Choroid plexus epithelial cell (primary cell): Measurements from ENCODE around the genes AQP6, LIMA1, LETMD1 and CSRNP2.

DNA sequence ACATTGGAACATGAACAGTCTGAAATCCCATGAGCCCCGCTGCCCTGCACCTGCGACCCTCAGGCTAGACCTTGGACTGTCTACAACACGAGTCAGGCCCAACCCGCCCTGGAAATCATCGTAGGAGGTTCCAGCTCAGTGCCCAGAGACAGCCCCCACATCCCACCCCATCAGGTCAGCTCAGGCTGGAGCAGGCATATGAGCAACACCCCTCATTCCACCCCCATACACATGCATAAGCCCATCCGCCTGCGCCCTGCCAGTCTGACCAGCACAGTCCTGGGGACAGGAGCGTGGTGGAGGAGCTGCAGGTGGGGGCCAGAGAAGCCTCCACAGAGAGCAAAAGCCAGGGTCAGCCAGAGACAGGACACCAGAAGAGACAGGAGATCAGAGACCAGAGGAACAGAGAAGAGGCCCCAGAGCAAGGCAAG is at the start of gene AQP6:
Gene AQP6, plus strand, starts transcription at position 226 of the 431 bp plus-strand sequence.
- RRBS: no CpG with 5 or more reads among the region's 8 CpGs

DNA sequence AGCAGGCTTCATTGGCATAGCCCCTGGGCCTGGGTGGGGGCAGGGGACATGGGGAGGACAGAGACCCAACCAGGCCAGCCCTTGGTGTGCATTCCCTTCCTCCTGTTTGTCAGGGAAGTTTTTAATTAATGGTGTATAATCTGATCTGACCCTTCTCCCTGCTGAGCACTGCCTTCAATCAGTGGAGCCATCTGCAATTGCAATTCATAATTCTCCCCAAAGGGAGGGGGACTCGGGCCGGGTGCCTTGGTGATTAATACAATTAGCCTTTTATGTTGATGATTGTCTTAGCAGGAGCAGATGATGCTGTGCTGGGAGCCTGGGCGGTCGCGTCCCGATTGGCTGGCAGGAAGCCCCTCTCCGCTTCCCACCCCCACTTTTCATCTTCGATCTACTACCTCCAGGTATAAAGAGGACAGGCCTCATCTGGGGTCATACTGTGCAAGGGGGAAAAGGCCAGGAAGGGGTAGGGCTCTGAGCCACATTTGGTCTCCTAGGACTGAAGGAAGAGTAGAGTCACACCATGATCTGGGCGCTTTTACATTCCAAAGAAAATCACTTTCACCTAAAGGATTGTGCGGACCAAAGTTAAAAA is 6.5 kb downstream of the AQP6 start:
- RRBS: no CpG with 5 or more reads among the region's 10 CpGs

DNA sequence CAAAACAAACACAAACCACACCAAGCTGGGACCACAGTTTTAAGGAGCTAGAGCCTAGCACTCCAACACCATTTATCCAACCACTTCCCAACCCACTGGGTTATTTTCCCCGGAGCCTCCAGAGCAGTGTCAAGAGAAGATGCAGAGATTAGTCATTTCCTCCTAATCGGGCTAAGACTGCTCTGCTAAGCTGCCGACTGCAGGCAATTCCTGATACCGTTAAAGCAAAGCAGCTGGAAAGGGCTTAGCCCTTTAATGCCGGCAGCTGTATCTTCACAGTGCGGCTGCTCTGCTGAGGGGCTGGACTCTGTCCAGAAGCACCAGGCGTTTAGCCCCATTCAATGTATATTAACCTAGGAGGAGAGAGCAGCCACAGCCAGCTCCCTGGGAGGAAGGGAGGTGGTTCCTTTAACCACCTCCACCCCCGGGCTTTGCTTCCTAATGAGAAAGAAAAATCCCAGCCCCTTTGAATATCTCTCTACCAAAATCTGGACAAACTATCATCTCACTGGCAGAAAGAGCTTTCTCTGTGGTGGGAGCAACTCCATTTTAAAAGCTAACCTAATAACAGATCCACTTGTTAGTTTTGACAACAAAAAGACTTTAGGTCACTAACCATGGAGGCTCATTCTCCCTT is 11.2 kb downstream of the AQP6 start:
- RRBS: no CpG with 5 or more reads among the region's 8 CpGs

GRCh38 chr12:50025574-50025935 is 261 bp upstream of the RACGAP1 start:
- RRBS: no CpG with 5 or more reads among the region's 11 CpGs

- RRBS: no CpG with 5 or more reads among the region's 14 CpGs
Observed at GRCh38 chr12:50101764-50103188, 1.5 kb upstream of the GPD1 start.

DNA sequence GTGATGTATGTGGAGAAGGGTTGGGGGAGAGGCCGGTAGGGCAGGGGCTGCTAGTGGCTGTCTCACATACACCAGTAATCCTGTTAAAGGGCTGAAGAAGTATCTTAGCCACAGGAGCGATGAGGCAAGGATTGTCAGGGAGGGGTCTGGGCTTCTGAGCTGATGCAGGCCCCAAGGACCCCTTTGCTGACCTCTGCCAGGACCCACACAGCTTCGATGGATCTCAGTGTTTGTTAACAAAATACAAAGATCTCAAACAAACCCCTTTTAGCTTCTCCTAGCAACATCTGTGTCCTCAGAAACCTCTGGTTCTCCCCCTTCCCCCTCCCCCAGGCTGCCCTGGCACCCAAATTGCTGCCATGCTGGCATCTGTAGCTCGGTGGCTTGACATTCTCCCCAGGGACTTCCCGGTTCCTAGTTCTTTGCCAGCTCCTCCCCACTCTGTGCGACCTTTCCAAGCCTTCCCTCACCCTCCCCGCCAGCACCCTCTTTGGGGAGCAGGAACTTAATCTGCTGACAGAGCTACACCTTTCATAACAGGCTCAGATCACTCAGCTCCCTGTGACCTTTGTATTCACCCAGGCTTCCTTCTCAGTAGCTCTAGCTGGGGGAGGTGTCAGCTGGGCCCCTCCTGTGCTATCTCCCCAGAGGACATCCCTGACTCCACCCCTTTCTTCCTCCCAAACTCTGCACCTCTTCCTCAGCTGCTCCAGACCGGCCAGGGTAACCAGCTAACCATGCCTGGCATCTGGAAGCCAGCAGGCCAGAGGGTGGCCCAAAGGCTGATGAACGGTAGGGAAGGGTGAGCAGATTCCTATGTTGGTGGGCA is 2.0 kb upstream of the COX14 start:
- RRBS: no CpG with 5 or more reads among the region's 9 CpGs

DNA sequence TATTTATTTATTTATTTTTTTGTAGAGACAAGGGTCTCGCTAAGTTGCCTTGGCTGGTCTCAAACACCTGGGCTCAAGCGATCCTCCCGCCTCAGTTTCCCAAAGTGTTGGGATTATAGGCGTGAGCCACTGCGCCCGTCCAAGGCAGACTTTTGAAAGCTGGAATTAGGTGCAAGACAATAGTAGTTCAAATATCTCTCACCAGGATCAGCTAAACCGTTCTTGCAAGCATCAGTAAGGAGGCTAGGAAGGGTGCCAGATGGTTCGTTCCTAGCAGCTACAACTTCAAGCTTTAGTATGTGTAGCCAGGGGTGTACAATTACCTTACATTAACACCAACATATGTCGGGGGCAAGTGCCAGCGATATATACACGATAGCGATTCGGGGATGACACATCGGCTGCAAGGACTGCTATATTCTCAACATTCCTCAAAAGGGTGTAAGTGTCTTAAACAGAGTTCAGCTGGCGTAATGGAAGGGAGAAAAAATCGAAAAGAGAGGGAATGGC is 741 bp downstream of the LIMA1 start:
- RRBS: no CpG with 5 or more reads among the region's 16 CpGs

DNA sequence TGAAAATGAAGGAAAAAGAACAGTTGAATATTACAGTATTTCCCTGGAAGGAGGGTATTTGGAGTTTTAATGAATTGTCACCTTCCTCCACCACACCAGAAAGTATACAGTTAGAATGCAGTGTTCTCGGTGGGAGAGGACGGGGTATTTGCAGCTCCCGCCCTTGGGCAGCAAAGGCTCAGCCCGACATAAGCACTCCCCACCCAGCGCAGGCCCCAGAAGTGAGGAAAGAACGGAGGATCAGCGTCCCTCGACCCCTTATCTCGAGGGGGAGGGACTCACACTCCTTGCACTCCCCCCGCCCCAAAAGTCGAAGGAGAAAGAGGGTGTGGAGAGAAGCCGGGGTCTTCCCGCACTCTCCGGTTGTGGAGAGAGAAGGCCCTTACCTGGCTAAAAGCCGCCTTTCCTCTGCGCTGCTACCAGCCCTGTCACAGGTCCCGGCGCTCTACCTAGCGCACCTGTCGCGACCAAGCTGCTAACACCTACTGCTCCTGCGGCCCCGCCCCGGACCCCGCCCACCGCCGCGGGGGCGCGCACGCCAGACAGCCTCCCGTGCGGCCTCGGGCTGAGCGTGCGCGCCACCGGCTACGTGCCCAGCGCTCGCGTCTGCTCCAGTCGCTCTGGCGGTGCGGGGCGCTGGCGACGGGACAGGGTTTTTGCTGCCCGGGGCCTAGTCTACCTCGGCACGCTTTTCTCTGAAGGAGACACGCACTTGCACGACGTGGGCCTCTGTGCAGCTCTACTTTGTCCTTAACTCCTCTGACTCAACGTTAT is at the start of gene LIMA1:
Gene LIMA1, minus strand, starts transcription at position 487 of the 774 bp plus-strand sequence.
- RRBS: 1% methylated on average over 33 of the region's 55 CpGs

- RRBS: no CpG with 5 or more reads among the region's 7 CpGs
Observed at GRCh38 chr12:50325922-50326406, 42.6 kb upstream of the LIMA1 start.

GRCh38 chr12:50390190-50390501 is 6.3 kb downstream of the FAM186A start:
- RRBS: no CpG with 5 or more reads among the region's 3 CpGs

DNA sequence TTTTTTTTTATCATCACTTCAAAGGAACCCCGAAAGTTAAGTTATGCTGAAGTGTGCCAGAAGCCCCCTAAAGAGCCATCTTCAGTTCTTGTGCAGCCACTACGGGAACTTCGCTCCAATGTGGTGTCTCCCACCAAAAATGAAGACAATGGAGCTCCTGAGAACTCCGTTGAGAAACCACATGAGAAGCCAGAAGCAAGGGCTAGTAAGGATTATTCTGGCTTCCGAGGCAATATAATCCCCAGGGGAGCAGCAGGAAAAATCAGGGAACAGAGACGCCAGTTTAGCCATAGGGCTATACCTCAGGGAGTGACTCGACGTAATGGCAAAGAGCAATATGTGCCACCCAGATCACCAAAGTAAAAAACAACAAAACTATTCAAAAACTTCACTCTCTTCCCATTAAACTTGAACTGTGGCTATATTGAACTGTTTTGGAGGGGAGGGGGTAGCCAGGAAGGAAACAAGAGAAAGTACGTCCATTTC is 29.2 kb upstream of the DIP2B start:
- RRBS: no CpG with 5 or more reads among the region's 9 CpGs

DNA sequence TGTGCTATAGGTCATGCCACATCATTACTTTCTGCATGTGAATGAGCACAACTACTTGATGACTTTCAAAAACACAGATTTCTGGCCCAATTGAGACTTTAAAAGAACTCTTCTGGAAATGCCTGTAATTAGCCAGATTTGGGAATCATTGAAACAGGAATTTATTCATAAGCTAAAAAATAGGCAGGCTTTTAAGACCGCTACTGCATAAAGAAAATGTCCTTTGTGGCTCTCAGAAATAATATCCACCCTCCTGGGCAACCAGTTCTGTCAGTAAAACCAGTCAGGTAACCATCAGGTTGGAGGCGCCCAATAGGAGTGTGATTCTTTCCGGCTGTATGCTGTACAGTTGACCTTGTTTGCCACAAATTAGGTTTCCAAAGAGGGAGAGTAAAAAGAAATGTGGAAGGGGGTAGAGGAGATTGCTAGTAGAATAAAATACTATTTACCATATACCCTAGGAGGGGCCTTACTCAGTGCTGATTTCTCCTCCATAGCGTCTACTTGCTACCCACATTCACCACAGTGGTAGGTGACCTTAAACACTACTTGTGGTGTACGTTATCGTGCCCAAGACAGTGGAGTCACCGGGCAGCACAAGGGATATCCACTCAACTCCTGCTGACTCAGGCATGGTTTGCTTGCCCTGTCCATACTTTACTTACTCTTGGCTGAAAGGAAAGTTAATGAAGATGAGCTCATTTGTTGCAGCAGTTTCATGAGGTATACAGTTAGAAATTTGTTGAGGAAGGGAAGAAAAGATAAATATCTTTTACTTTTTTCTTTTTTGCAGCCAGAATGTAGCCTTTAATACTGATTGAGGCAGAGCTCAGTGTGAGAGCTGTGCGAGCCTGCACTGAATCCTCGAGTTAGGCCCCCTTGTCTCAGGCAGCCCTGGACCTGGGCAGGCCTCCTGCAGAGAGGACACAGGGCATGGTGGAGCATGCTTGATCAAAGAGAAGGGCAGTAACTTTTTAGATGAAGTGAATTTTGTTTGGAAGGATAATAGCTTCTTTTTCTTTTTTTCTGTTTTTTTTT is 76.7 kb downstream of the DIP2B start:
- RRBS: no CpG with 5 or more reads among the region's 9 CpGs

- RRBS: no CpG with 5 or more reads among the region's 6 CpGs
Observed at GRCh38 chr12:50615586-50616416, 111.0 kb downstream of the DIP2B start.

DNA sequence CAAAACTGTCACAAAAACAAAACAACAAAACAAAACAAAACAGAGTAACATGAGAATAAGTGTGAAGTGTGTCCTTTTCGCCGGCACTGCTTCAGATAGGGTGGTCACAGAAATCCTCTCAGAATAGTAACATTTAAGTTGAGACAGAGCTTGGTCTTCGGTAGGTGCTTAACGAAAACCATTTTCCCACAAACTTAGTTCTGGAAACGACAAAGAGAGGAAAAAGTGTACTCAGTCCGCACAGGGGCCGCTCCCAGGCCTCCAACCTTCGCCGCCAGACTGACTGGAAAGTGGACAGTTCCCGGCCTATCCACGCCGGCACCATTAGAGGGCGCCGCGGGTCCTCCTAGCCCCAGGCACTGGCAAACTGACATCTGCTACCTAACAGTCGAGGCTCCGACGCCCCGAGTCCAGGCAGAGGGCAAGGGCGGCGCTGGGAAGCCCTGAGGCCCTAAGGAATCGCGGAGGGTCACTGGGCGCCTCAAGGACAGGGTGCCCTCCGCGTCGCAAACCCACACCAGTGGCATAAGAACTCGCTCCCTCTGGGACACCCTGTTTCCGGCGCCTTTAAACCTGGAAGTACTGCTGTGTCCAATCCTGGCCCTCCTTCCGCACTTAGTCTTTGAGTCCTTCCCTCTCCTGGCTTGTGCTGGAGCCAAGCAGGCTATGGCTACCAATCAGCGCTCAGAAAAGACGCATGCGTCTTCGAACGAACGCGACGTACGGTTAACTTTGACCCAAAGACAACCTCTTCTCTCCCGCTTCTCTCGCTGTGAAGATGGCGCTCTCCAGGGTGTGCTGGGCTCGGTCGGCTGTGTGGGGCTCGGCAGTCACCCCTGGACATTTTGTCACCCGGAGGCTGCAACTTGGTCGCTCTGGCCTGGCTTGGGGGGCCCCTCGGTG is at the start of gene LETMD1:
Gene LETMD1, plus strand, starts transcription at position 749 of the 903 bp plus-strand sequence.
- RRBS: 79% methylated on average over 2 of the region's 49 CpGs

- RRBS: no CpG with 5 or more reads among the region's 7 CpGs
Observed at GRCh38 chr12:51051505-51052130, 3.5 kb downstream of the LETMD1 start.

DNA sequence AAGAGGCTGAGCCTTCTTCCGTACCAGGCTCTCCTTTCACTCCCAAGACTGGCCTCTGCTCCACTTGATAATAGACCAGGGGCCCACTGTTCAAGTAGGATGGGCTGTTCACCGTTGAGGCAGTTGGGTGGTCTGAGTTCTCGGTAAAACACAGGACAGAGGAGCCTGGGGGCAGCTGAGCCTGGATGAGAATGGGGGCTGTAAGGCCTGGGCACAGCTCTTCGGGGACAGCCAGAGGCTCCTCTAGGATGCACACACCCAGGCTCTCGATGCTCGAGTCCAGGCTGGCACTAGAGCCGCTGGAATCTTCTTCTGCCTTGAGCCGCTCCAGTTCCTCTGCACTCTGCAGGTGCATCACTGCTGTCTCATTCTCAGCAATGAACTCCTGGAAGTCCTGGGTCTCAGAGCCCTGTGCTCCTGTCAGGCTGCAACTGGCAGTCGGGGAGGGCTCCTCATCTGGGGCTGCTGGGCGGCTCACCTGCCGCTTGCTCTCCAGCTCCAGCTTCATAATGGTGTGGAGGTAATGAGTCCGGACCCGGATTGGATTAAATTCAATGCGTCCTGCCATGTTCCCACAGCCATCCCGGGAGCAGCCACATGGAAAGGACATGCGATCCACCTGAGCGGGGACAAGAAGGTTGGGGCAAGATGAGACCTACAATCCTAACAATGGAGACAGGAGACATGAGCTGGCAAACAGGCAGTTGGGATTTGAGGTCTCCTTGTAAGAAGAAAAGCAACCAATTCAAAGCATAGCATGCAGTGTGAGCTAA is 16.1 kb downstream of the LETMD1 start:
- RRBS: no CpG with 5 or more reads among the region's 17 CpGs

- RRBS: 0% methylated on average over 1 of the region's 35 CpGs
Observed at GRCh38 chr12:51083503-51084029, at the start of gene CSRNP2. Gene CSRNP2, minus strand, starts transcription at chr12:51083596.

- RRBS: no CpG with 5 or more reads among the region's 10 CpGs
Observed at GRCh38 chr12:51218853-51219334, 1.0 kb upstream of the POU6F1 start.

DNA sequence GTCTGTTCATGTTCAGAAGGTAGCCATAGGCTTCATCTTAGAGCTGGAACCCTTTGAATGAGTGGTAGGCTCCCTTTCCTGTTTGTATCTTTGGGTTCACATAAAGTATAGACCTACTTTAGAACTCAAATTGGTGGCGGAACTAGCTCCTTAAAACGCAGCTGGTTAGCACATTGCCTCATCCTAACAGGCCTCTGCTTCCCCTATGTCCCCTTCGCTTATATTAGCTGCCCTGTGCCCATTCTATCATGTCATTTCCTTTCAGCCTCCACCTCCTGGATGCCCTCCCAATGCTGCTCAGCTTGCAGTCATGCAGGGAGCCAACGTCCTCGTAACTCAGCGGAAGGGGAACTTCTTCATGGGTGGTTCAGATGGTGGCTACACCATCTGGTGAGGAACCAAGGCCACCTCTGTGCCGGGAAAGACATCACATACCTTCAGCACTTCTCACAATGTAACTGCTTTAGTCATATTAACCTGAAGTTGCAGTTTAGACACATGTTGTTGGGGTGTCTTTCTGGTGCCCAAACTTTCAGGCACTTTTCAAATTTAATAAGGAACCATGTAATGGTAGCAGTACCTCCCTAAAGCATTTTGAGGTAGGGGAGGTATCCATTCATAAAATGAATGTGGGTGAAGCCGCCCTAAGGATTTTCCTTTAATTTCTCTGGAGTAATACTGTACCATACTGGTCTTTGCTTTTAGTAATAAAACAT is 3.6 kb downstream of the DAZAP2 start:
- RRBS: no CpG with 5 or more reads among the region's 8 CpGs

DNA sequence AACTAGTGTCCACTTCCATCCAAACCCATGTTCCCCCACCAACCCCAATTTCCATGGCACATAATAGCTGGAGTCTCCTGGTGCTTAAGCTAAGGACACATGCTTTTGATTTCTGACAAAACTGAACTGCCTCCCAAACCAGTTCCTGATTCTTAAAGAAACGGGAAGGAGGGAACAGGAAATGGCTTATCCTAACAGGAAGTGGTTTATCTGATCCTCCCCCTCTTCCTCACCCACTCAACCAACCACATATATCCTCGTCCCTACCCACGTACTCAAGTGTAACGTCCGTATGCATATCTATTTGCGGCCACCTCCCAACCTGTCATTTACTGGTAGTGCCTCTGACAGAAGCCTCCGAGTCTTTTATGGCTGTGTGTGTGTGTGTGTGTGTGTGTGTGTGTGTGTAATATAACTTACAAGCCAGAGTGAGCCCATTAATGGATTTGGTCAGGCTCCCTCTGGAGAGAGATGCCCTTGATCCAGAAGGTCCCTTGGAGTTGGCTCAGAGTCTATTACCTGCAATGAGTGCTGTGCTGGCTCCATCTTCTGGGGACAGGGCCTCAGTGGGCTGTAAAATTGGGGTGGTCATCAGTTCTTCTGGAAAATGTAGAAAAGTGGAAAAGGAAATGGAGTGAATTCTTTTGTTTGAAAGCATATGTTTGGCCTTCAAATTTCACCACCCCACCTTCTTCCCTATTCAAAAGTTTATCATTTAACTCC is 7.8 kb downstream of the DAZAP2 start:
- RRBS: no CpG with 5 or more reads among the region's 7 CpGs